LHCN-M2 (cell line): ENCODE data around the gene GNA12.

GRCh38 chr7:2638854-2639823 lies 7.4 kb downstream of the TTYH3 start:
- RAMPAGE, long total RNA: no peak

DNA sequence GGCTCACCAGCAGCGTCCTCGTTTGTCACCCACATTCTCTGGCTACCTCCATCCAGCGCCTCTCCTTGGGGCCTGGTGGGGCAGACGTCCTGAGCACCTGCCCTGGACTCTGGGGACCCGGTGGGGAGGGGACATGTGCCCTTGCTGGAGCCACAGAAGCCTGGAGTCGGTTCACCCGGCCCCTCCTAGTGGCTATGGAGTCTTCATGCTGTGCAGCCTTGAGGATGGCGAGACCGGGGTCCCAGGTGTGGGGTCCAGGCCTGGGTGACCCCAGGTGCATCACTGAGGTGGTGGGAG lies 14.6 kb downstream of the TTYH3 start:
- RAMPAGE, long total RNA: no peak

DNA sequence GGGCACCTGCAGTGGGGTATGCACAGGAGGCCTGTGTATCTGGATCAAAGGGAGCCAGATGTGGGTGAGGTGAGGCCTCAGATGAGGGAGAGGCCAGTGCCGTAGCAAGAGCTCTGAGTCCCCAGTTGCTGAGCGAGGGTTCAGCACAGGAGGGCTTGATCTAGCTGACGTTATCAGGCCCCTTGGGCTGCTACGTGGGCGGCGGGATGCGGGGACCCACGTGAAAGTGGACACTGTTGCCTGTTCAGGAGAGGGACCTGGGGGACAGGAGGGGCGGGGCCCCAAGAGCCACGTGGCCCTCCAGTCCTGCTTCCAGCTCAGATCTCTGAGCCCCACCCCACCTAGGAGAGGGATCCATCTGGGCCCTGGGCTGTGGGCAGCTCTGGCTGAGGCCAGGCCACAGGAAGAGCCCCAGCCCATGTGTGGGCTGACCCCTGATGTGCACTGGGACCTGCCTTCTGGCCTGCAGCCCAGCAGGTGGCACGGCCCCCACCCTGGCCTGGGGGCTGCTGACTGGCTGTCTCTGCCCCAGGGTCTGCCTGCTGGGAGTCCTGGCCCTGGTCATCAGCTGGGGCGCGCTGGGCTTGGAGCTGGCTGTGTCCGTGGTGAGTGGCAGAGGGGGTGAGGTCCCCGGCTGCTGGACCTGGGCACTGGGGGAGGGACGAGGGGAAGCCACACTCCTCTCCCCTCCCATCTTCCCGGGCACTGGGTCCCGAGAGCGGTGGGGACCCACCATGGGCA lies 17.4 kb downstream of the TTYH3 start:
- RAMPAGE, long total RNA: no peak

- RAMPAGE, long total RNA: no peak
These were observed 27.1 kb downstream of the TTYH3 start for GRCh38 chr7:2658863-2659296.

- RAMPAGE, long total RNA: no peak
These were observed 11.5 kb upstream of the AMZ1 start for GRCh38 chr7:2676489-2676944.

DNA sequence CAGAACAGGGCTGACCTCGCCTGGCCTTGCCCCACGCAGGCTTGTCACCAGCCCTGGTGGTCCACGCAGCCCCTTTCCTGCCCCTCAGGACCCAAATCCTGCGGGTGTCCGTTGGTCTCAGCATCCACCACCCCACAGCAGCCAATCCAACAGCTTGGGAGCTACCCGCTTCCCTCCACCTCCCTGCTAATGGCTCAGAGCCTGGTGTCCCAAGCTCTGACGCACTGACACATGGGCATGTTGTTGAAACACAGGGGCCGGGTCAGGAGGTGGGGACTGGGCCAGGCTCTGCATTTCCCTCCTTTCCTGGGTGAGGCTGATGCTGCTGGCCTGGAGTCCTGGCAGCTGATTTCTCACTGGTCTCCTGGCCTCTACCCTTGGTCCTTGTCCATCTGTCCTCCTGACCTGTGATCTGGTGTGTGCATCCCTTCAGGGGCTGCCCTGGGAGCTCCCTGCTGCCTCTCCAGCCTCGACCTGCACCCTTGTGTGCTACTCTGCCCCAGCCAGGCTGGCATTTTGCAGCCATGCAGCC lies 13.8 kb downstream of the AMZ1 start:
- RAMPAGE, long total RNA: no peak

DNA sequence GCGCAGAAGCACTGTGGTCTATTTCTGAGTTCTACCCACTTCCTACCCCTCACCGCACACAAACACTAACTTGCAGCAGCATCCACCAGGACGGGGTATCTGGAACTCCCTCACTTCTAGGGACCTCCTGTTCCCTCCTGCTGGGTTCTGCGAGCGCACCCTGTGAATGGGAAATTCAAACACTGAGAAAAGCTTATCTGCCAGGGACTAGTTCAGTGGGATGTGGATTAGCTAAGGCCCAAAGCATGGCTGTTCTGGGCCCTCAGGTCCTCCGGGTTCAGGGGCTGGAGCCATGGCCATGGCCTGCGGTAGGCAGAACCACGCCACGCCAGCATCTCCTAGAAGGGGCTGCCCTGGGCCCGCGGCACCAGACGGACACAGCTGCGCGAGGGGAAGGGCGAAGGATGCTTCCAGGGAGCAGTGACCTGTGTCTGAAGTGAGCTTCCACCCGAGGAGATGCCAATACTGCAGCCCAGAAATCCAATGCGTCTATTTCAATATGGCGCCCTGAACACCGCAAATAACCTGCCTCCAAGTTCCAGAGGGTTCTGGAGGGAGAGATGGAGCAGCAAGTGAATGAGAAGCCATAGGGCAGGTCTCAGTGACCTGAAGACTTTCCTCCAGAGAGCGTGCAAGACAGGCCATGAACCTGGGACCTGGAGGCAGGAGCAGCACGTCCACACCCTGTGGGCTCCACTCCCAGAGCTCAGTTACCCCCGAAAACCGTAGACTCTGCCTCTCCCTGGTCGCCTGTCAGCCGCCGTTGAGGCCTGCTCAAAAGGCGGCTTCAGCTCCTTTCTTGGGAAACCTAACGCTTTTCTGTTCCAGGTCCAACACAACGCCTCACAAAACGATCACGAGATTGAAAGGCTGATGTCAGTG lies 37.2 kb downstream of the AMZ1 start:
- RAMPAGE, long total RNA: no peak

GRCh38 chr7:2777777-2778211 lies 66.3 kb downstream of the GNA12 start:
- RAMPAGE, long total RNA: no peak

DNA sequence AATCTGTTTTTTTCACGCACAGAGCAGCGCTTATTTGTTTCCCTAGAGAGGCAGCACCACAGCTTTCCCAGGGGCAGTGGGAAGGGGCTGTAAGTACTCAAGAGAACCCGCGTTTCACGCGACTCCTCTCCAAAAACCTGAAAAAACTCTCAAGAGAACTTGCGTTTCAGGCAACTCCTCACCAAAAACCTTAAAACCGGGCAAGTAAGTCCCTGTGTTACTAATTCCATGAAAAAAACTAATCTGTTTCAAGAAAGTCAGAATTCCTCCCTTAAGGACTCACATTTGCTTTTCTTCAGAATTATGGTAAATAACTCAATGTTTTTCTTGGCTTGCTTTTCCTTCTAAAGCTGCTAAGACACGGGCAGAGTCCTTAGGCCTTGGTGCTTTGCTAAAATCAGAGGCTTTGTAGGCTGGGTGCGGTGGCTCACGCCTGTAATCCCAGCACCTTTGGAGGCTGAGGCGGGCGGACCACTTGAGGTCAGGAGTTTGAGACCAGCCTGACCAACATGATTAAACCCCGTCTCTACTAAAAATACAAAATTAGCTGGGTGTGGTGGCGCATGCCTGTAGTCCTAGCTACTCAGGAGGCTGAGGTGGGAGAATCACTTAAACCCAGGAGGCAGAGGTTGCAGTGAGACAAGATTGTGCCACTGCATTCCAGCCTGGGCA lies 32.0 kb downstream of the GNA12 start:
- RAMPAGE, long total RNA: no peak

- RAMPAGE, long total RNA: no peak
These were observed at the start of gene GNA12 for GRCh38 chr7:2843787-2844839. GNA12 (minus strand) TSS chr7:2844308.

GRCh38 chr7:2945679-2945985 lies 98.0 kb downstream of the CARD11 start:
- RAMPAGE, long total RNA: no peak

- RAMPAGE, long total RNA: no peak
These were observed 114.6 kb upstream of the CARD11 start for GRCh38 chr7:3158228-3158795.

DNA sequence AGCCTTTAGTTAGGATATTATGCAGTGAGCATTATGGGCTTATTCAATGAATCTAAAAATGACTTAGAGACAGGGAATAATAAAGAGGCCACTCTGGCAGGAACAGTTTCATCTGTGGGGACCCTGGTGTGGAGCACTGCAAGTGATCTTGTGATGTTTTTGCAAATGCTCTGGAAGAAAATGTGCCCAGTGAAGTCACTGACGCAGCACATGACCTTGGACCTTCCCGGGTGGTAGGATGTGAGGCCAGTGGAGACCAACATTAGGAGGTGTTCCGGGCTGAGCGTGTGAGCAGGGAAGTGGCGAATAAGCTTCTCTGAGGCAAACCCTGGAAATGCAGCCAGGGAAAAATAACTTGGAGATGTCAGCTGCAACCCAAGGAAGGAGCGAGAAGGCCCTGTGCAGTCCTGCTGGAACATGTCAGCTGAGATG lies 18.7 kb upstream of the SDK1 start:
- RAMPAGE, long total RNA: no peak

- RAMPAGE, long total RNA: no peak
These were observed 296.2 kb downstream of the SDK1 start for GRCh38 chr7:3597267-3597723.

GRCh38 chr7:3862161-3862459 lies 561.1 kb downstream of the SDK1 start:
- RAMPAGE, long total RNA: no peak

DNA sequence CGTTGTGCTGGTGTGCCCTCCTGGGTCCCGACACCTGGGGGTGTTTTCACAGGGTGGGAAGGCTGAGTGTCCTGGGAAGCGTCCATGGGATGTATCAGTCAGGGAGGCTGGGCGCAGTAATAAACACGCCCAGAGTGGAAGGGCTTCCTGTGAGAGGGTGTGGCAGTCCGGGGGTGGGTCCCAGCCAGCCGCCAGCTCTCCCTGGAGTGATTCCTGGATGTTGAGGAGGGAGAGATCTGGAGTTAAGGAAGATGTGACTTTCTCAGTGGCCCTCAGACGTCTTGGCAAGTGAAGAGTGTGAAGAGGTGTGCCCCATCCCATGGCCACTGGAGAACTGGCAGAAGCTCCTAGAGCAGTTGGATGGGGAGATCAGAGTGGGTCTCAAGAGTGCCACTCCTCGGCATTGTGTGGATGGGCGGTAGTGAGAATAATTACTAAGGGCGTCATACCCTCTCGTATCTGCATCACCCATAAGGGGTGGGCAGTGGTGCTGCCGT lies 29.2 kb downstream of the FOXK1 start:
- RAMPAGE, long total RNA: no peak

GRCh38 chr7:4723461-4723756 lies 41.3 kb downstream of the FOXK1 start:
- RAMPAGE, long total RNA: no peak

DNA sequence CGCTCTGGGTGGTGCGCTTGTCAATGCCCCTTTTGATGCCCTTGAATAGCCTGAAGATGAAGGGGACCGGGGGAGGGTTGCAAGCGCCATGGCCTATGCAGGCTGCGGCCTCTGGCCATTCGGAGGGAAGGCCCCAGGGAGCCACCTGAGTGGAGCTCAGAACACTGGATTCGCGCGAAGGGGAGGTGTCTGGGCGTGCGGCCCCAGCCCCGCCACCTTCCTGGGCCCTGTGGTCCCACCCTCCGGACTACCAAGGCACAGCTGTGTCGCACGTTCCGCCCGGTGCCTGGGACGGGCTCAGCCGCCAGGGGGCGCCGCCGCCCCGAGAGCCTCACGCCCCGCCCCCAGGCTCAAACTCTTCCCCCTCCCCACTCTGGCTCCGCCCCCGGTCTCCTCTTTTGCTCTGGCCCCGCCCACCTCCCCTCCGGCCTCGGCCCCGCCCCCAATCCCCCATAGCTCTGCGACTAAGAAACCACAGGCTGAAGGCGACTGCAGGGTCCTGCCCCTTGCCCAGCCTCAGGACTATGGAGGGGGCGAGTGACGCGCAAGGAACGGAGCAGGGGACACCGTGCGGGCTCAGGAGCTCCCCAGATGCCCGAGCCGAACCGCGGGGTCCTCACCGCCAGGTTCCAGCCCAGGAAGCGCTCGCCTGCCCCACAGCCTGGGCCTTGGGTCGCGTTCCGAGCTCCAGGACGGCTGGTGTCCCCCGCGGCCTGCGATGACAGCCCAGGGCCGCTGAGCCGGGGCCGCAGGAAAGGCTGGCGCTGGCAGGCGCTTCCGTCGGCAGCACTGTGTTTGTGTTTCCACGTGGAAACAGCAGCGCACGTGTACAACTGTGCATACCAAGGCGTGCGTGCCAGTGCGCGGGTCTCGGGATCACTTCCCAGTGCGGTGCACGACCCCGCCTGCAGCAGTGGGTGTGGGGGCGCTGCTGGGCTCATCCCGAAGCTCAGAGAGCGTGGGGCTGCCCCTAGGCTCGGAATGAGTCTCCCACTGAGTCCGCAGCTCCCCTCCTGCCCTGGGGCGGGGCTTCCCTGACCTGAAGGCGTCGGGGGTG lies 16.9 kb downstream of the AP5Z1 start:
- RAMPAGE, long total RNA: no peak

GRCh38 chr7:4837721-4838558 lies 23.9 kb downstream of the PAPOLB start:
- RAMPAGE, long total RNA: no peak

DNA sequence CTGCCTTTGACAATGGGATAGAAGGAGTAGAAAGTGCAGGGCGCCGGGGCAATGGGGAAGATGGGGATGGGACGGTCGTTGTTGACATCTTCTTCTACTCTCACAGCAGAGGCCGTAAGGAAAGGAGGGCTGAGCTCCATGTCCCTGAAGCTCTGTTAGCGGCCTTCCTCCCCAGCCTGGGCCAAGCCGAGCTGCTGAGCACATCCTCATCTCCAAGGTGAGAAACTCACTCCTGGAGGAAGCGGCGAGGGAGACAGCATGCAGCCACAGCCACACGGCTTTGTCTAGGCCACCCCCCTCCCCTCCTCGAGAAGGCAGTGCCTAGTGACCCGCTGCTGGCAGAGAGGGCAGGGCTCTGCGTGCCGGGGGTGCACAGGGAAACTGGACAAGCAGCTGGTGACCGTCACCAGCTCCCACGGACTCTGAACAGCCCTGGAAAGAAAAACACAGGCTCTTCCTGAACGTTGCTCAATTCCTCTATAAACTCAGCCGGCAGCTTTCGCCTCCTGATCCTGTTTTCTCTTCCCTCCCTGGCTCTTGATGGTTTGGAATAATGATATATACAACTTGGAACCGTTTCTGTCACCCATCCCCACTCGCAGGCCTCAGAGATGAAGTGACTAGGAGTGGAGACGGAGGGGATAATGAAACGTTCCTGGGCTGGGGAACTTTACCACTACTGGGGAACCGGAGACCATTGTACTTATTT lies 19.5 kb downstream of the PAPOLB start:
- RAMPAGE, long total RNA: no peak